ENCODE measurements around the genes ZBTB9, GRM4 and TAF11.

DNA sequence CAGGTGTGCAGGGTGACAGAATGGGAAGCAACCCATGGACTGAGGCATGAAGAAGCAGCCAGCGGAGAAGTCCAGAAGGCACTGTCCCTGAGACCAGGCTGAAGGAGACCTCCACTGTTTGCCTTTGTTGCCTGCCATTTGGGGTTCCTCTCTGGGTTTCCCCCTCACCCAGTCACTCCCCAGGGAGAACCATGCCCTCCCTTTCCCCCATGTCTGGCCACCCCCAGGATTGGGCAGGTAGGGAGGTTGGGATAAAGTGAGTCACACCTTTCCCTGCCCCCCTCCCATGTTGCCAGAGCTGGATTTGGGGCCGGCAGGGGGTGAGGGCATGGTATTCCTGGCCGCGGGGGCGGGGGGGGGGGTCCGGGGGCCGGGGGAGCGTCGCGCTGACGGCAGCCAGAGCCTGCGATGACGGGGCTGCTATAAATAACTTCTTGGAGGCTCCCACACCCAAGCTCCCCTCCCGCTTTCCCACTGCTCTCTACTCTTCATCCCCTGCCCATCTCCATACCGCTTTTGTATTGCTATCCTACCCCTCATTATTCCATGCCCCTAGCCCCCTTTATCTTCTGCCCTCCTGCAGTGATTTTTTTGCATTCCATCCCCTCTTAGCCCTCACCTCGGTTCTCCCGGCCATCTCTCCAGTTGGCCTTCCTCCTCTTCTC, 13.6 kb downstream of the SYNGAP1 start:
- RRBS, result 3% methylated on average over 5 of the region's 17 CpGs

DNA sequence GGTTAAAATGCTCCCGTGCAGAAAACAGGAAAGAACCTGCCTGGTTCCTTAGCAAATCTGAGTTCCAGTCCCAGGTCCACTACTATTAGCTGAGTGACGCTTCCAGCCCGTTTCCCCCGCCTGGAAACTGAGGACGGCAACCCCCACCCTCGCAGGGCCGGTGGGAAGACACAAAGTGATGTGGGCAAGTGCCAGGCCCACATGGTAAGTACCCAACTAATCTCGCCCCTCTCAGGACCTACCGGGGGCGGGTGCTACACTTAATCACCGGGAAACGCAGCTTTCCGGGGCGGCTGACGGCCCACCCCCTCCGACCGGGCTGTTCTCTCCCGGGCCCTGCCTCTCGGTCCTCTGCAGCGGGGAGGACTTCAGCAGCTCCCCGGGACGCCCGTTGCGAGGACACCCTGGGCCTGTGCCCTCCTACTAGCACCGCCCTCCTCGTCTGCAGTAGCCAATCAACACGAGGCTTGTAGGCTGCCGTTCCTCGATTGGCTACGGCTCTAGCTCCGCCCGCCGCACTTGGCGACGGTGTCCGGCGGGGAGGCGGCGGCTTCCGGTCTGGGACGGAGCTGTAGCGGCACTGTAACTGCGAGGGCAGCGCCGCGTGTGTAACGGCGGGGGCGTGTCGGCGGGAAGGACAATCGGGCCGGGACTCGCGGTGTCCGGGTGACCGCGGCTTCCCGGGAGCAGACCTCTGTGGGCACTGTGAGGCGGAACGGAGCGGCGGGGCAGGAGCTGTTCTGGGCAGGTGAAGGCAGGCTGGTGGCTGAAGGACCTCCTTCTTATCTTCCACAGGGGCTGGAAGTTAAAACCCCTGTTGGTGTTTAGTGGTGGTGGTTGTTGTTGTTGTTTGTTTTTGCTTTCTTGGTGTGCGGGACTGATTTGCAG, at the start of gene ZBTB9:
Gene ZBTB9, plus strand, starts transcription at position 549 of the 888 bp plus-strand sequence.
- RRBS, result 3% methylated on average over 10 of the region's 64 CpGs

DNA sequence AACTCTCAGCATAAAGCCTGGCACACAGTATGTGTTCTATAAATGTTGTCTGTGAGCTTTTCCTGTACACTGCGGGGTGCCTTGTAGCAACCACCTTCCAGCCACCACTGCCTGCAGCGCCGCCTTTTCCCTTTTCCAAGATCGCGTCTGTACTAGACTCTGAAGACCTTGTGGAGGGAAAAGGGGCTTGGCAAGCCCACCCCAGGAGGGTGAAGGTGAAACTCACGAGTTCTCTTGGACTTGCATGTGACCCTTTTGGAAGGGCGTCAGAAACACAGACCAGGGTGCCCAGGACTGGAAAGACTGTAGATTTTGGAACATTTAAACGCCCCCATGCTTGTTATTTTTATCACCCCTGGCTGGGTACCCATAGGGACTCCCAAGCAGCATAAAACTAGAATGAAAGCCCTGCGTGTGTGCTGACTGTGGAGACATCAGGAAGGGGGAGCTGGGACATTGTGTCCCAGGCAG, 8.4 kb downstream of the BAK1 start:
- RRBS, result no CpG with 5 or more reads among the region's 9 CpGs

DNA sequence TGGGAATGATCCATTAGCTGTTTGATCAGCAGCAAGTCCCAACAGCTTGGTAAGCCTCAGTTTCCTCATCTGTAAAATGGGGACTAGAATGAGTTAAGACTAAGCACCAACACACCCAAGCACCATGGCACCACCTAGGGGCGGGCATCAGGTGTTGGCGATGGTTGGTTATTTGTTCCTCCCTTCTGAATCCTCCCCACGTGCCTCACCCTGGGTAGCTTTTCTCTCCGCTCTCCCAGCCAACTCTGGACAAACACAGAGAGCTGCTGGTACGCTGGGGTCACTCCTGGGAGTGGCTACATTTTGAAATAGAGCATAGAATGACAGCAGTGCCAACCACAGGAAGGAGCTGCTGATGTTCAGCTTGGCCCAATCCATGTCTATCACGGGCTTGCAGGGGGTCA, 13.3 kb upstream of the ITPR3 start:
- RRBS, result no CpG with 5 or more reads among the region's 6 CpGs

GRCh38 chr6:33619833-33620133, 1.3 kb upstream of the ITPR3 start:
- RRBS, result no CpG with 5 or more reads among the region's 5 CpGs

GRCh38 chr6:33685997-33686777, 25.3 kb downstream of the UQCC2 start:
- RRBS, result no CpG with 5 or more reads among the region's 14 CpGs

DNA sequence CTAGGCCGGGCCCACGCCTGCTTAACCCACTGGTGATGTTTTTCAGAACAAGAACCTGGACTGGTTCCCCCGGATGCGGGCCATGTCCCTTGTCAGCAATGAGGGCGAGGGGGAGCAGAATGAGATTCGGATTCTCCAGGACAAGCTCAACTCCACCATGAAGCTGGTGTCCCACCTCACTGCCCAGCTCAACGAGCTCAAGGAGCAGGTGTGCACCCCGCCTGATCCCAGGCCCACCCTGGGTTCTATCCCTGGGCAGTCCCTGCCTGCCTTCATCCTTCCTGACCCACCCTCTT, 16.7 kb downstream of the UQCC2 start:
- RRBS, result 27% methylated on average over 3 of the region's 8 CpGs

DNA sequence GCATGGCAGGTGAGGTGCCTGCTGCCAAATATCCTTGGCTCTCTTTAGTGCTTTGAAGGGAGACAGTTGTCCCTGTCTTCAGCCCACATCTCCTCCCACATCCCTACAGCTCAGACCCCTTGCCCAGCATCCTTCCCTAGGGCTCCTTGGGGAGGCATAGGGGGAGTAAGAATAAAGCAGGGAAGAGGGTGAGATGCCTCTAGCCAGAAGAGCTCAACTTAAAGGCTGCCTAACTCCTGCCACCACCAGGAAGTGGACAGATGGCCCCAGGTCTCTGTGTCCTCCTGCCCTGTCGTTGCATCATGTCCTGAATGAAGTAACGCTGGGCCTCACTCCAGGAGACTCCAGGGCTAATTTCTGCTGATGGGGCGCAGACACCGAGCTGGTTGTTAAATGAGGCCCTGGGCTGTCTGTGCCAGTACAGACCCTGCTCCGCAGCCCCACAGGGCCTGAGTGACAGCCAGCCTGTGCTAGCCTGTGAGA, 6.6 kb downstream of the IP6K3 start:
- RRBS, result no CpG with 5 or more reads among the region's 5 CpGs

- RRBS, result 2% methylated on average over 29 of the region's 45 CpGs
These were observed 991 bp downstream of the LEMD2 start for GRCh38 chr6:33787663-33788614.

DNA sequence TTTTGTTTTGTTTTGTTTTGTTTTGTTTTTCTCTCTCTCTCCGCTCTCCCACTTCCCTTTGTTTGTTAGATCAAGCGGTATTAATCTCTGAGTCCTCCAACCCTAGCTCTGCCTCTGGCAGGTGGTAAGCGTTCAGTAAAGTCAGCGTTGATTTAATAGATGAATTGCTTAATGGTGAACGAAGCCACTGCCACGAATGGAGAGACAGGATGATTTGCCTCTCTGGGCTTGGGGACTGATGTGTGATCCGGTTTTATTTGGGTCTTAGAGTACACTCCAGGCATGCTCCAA, 349 bp upstream of the LEMD2 start:
- RRBS, result no CpG with 5 or more reads among the region's 7 CpGs

DNA sequence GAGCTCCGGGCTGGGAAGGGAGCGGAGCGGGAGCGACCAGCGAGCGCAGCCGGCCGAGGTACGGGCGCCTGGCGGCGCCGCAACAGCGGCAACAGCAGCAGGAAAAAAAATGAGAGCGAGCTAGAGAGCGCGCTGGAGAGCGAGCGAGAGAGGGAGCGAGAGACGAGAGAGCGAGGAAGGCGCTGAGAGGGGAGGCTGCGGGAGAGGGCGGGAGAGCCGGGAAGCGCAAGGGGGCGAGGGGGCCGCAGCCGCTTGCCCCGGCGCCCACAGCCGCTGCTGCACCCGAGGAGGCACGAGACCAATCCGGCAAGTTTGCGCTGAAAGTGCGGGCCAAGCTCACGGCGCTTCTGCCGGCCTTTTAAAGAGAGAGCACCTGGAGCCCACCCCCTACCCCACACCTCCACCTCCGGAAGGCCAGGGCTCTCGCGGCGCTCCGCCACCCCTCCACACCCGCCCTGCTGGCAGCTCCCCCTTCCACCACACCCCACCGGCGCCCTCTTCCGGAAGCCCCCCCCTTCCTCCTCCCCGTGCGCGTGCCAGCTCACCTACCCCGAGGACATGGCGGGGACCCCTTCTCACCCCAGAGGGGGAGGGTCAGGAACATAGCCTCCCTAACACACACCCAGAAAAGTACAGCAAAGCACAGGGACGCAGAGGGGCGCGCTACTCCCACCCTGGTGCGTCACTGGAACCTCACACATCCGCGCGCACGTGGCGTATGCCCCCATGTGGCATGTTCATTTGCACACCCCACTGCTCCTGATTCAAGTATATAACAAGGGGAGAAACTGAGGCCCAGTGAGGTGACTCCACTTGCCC, at the start of gene GRM4:
Gene GRM4, minus strand, starts transcription at position 637 of the 819 bp plus-strand sequence.
- RRBS, result 2% methylated on average over 29 of the region's 64 CpGs

DNA sequence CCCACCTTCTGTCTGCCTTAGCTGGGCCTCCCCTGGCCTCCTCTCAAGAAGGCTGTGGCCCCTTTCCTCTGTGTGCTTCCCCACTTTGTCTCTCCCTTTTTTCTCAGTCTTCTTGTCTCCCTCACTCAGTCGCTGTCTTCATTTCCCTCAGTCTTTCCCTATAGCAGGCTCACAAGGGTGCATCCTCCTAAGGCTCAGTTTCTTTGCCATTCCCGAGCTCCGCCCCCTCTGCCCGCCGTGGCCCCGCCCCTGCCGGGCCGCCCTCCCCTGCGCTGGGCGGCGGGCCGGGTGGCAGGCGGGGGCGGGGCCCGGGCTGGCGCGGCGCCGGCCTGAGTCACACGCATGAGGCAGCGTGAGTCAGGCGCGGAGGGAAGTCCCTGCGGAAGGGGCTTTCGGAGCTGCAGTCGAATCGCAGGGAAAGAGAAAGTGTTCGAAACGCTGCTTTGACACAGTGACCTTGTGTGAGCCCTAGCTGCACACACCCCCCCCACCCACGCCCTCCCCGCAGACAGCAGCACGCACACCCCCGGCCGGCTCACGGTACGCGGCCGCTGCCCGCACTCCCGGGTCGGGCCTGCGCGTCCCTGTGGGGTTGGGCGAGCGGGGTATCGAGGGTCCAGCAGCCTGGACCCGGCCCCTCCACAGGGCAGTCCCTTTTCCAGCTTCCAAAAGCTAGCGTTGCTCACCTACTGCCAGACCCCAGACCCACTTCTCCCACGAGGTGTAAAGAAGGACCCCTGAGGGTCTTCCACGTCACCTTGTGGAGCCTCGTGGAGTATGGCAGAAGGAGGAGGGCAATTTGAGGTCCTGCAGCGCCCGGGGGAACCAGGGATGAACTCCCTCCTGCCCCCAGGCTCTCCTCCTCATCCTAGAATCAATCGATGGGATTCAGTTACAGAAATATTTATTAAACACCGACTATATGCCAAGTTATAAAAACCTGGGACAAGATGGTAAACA, 12.6 kb upstream of the HMGA1 start:
- RRBS, result 0% methylated on average over 4 of the region's 55 CpGs

GRCh38 chr6:34539029-34539710, 17.0 kb downstream of the SPDEF start:
- RRBS, result 88% methylated on average over 3 of the region's 18 CpGs

DNA sequence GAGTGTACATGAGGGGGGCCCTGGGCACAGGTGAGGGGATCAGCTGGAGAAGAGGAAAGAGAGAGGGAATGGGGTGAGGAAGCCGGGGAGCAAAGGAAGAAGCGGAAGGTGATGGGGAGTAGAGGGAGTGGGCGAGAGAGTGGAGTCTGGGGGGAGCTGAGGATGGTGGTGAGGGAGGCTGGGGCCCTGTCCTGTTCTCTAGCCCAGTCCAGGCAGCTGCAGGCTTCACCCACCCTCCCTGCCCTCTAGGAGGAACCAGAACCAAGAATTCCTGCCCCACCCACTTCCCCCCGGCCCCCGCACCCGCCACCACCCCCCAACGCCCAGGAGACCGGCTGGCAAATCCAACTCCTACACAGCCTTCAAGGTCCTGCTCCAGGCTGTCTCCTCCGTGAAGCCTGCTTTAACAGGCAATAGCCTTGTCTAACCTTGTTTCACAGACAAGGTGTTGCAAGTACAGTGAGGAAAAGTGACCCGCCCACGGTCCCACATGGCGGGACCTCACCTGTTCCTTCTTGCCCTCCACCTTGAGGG, 2.4 kb downstream of the SPDEF start:
- RRBS, result 38% methylated on average over 5 of the region's 12 CpGs

DNA sequence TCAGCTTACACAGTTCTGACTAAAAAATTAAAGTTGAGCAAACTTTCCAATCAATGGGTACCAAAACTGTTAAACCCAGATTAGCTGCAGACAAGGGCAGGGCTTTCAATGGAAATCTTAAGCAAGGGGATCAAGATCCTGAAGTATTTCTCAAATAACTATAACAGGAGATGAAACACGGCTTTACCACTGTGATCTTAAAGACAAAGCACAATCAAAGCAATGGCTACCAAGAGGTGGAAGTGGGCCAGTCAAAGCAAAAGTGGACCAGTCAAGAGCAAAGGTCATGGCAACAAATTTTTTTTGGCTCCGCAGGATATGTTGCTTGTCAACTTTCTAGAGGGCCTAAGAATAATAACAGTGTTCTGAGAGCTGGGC, 54.2 kb downstream of the ILRUN start:
- RRBS, result no CpG with 5 or more reads among the region's 2 CpGs

DNA sequence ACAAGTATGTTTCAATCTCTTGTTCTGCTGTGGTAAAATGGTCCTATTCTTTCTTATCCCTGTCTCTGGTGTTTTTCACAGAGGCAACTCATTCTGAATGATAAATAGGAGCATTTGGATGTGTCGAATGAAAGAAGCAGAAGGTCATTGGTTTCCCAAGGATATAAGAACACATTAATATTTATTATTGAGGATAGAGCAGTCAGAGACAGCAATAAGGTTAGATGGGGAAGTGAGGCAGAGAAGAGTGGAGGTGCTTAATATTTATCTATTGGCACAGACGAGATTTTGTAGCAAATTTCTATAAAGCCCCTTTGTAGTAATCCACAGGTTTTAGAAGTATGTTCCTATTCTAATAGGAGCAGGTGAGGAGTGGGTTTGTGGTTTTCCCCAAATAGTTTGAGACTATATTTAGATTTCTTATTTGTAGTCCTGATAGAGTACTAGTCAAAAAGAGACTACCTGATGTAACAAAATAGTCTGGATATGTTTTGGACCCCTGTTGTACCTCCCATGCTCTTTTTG, 5.5 kb downstream of the SNRPC start:
- RRBS, result no CpG with 5 or more reads among the region's 2 CpGs

- RRBS, result no CpG with 5 or more reads among the region's 11 CpGs
These were observed 769 bp downstream of the BLTP3A start for GRCh38 chr6:34792631-34793072.

GRCh38 chr6:34858799-34859482, 28.9 kb downstream of the TAF11 start:
- RRBS, result no CpG with 5 or more reads among the region's 8 CpGs

DNA sequence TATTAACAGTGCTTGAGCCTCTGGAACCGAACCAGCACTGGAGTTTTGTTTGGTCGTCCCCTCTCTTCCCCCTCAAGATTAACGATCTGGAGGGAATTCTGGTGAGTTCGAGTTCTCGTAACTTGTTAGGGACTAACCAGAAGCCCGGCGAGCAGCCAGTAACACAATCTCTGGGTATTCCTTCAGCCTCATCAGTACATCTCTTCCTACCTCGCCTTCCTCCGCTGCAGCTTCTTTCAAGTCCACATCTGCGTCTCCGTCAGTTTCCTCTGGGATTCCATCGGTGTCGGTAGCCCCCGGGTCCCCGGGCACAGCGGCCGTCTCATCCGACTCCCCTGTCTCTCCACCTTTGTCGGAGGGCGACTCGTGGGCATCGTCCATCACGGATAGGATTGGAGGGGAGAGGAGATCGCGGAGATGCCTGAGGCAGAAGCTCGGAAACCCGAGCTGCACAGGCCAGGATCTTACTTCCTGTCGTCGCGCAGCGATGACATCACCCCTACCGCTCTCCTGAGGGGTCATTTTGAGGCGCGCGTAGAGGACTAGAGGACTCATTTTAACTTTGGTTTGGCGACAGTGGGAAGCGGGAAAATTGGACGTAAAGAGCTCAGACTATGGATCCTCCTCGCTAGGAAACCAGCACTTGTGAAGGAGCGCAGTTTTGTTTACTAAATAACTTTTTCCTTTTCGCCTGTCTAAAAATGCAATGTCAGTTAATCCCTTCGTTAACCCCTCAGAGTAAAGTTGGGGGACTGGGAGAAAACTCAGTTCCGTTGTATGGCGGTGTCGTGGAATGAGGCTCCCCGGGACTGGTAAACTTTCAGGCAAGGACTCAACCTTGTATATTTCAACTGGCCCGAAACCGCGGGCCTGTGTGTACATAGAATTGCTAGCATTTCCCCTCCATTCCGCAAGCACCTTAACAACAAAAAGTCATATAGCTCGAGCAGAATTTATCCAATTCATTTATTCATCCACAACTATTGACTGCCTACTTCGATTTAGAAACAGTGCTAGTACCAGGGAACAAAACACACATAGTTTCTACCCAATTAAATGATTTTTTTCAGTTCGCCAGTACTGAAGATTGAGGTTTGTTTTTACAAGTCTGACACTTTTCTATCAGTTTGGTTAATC, at the start of gene TAF11:
Gene TAF11, minus strand, starts transcription at position 466 of the 1,137 bp plus-strand sequence.
- RRBS, result no CpG with 5 or more reads among the region's 53 CpGs

GRCh38 chr6:35010873-35011419, 121.9 kb downstream of the ANKS1A start:
- RRBS, result no CpG with 5 or more reads among the region's 2 CpGs

All from cardiac fibroblast (primary cell).